Parotid gland (tissue), 1 donor: ENCODE results near the genes CDC37L1 and AK3.

GRCh38 chr9:2838297-2838837 lies 5.5 kb downstream of the PUM3 start:
- PRO-cap = no peak

DNA sequence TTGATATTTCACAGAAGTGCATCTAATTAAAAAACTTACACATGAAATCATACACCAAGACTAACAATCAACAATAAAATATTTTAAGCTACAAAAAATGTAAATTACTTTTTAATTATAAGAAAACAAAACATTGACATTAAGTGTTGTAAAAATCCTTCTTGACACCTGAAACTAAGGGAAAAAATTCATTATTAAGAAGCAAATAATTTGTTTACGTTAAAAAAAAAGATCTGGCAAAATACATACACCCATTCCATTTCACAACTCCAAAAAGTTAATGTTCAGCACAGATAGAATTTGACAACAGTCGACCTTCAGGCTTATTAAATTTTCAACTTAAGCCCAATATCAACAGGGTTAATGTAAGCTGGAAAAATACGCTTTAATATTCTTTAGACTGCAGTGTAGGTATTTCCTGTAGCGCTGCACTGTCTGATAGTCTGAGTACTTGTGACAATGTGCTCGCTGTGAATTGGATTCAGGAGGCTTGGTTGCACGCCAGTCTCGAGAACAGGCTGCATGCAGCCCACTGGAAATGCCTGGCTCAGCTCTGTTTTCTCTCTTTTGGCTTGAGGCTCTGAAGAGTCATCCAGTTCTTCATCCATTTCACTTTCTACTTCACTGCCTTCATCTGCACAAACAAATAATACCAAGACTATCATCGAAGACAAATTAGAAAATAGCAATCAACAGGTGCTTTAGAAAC lies 301.0 kb downstream of the RFX3 start:
- PRO-cap = no peak

DNA sequence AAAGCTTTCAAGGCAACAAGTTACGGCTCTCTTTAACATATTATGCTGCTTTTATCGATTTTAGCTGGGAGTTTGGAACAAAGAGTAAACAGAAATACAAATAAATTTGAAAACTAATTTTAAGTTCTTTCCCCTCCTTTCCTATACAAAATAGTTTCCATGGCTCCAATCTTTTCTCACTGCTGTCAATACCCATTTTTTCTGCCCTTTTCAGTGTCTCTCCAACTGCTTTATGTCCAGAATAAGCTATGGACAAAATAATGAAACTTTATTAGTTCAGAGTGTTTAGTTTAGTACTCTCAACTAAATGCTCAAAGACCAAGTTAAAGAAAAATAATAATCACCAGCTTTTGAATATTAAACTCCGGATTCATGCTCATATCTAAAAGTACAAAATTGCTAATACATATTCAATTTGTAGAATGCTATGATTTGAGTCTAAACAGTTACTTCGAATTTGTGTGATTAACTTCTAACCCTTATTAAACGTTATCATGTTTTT lies 39.4 kb downstream of the RFX3 start:
- PRO-cap = no peak

DNA sequence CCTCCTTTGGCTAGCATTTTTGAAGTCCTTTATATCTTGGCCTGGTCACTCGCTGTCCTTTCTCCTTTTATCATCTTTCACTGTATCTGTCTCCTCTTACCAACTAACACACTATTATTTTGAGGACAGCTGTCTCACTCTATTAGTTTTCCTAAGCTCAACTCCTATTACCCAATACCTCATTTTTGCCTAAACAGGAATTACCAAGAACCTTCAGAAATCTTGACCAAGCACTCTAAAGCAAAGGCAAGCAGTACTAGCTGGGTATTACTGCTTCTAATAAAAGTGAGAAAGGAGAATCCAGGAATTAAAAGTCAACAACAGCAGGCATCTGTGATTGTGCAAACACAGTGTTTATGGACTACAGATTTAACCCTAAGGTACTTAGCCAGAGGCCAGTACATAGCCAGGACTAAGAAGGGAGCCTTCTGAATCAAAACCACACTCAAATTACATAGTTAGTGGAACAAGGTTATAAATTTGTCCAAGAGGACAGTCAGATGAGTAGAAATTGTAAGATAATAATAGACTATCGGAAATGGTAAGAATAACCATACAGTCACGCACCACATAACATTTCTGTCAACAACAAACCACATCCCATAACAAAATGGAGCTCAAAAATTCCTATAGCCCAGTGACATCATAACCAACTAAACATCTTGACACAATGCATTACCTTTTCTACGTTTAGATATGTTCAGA lies 8.3 kb downstream of the RFX3 start:
- PRO-cap = no peak

GRCh38 chr9:4093384-4093825 lies 206.5 kb downstream of the GLIS3 start:
- PRO-cap = no peak

DNA sequence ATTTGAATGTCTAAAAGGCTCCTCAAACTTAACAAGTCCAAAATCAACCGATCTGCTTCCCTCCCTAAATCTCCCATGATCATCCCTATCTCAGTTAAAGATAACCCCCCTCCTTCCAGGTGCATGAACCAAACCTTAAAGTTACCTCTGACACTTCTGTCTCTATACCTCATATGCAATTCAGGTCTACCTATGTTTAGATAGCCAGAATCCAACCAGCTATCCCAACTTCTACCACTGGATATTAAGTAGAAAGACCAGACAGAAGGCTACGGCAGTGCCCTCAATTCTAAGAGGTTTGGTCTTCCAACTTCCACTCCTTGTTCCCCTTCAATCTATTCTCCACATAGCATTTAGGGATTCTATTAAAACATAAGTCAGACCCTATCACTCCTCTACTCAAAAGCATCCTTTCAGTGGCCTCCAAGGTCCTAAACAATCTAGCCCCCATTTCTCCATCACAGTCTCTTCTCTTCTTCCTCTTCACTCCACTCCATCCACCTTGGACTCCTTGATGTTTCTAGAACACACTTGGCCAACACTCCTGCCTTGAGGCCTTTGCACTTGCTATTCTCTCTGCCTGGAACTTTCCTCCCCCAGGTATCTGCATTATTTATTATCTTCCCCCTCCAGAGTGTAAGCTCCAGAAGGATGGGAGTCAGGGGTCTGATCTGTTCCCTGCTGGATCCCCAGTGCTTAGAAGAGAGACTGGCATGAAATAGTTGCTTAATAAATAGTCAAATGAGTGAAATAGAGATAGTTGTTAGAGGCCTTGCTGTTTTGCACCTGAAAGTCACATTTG lies 195.5 kb downstream of the GLIS3 start:
- PRO-cap = no peak

DNA sequence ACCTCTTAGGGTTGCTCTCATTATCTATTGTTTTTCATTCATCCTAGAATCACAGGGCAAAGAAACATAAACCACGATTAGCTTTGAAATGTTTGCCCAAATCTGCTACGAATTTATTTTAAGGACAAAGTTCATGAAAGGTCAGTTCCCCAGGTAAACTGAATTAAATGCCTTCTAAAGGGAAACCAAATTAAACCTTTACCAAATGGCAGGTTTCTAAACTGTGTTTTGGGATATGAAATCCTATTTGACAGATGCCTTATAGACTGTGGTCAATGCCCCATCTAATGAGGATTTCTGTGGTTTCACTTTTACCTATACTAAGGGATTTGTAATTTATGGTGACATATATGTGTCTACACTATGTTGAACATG lies 188.6 kb downstream of the GLIS3 start:
- PRO-cap = no peak

- PRO-cap = unidirectional peak, plus-strand start at chr9:4297226
Observed at GRCh38 chr9:4297045-4297365, 2.9 kb downstream of the GLIS3 start.

DNA sequence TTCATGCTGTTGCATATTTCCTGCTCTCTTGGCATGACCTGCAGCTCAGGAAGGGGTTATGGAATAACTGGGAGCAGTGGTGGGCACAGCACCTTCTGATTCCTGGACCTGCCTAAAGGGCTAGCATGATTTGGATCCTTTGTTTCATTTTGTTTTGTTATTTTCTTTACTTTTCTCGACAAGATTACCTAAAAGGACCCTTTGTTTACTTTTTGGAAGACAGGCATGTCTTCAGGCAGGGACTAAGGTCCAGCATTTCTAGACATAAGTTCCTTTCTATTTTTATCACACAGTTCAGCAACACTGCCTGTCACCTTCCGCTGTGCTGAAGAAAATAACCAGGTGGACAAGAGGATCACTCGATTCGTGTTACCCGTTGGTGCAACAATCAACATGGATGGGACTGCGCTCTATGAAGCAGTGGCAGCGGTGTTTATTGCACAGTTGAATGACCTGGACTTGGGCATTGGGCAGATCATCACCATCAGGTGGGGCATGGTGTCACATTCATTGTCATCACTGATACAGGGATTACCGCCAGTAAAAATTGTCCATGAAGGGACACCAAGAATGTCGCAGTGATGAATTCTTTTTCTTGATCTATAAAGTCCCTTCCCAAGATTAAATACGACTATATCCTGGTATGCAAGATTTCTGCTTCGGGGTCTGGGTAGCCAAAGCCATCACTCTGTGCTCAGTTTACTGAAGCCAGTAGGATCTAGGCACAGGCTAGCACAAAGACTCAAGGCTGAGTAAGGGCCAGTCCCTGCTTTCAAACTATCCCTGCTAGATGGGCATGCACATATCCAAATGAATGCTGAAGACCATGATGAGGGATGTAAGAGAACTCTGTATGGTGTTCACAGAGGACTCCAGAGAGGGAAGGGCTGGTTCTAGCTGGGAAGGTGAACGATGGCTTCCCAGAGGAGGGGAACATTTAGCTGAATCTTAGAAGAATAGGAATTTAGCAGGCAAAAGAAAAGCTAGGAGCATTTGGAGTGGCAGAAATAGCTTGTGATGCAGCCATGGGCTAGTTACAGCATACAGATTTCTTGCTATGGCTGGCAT lies 85.5 kb upstream of the PLPP6 start:
- PRO-cap = no peak

DNA sequence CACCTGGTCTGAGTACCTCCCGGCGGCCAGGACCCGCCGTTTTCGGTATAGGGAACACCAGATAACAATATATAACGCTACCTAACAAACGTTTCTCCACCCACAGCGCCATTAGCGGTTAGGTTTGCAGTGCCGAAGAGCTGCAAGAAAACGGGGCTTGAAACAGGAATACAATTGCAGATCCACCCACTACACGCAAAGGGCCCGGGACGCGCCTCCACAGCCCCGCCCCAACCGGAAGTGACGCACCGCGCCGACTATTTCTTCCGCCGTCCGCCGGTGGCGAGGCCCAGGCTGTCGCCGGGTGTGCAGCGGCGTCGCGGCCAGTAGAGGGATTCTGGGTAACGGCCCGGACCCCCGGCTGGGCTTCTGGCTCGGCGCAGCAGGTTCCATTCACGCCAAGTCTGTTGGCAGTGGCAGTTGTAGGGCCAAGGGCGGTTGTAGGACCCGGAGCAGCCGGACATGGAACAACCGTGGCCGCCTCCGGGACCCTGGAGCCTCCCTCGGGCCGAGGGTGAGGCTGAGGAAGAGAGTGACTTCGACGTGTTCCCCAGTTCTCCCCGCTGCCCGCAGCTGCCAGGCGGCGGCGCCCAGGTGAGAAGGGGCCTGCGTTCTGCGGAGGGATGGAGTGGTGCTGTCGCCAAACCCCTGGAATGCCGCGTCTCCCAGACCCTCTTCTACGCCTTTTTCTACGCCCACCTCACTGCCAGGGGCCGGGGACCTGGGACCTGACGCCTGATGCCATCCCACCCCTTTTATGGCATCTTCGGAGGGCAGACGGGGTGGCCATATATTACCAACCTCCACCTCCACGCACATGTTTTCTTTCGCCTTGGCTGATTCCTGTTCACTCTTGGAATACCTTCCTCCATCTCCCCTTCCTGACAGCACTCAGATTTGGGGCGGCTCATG lies at the start of gene CDC37L1:
TSS of gene CDC37L1 (plus strand) at position 264 of the 912 bp plus-strand sequence.
- PRO-cap = bidirectional peak, plus-strand start at position 329 of the sequence, minus-strand start at position 126 of the sequence

GRCh38 chr9:4732719-4733415 lies 8.1 kb downstream of the AK3 start:
- PRO-cap = no peak

GRCh38 chr9:4739558-4739843 lies 1.5 kb downstream of the AK3 start:
- PRO-cap = no peak

- PRO-cap = bidirectional peak, plus-strand start at chr9:4741373, minus-strand start at chr9:4741098
Observed at GRCh38 chr9:4740386-4741510, at the start of gene AK3. TSS of gene AK3 (minus strand) at chr9:4741202.

DNA sequence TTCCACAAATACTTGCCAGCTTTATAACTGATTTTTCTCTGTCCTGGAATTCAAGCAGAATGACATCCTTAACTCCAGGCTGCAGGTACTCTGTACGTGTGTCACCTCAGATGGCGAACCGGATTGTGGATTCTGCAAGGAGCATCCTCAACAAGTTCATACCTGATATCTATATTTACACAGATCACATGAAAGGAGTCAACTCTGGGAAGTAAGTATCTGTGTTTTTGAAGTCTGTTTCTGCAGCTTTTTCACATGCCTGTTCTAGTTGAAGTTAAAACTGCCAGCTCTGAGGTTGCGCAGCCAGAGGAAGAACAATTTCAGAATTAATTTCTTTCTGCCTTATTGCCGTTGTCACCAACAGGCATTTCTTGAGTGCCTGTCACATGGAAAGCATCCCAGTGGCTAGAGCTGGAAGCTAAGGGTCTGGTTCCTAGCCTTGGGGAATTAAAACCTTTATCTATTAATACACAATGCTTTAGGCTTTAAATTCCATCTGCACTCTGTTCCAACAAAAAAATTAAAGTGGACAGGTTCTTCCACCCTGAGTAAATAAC lies 48.5 kb downstream of the RCL1 start:
- PRO-cap = no peak

DNA sequence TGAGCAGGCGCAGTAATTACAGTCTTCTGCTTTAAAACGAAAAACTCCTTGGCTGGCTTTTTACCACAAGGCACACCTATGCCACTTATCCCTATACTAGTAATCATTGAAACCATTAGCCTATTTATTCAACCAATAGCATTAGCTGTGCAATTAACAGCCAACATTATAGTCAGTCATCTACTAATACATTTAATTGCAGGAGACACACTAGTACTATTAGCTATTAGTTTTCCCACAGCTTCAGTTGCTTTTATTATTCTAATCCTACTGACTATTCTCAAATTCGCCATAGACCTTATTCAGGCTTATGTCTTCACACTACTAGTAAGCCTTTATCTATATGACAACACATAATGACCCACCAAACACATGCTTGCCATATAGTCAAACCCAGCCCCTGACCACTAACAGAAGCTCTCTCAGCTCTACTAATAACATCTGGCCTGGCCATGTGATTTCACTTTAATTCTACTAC lies 85.5 kb downstream of the INSL6 start:
- PRO-cap = no peak

DNA sequence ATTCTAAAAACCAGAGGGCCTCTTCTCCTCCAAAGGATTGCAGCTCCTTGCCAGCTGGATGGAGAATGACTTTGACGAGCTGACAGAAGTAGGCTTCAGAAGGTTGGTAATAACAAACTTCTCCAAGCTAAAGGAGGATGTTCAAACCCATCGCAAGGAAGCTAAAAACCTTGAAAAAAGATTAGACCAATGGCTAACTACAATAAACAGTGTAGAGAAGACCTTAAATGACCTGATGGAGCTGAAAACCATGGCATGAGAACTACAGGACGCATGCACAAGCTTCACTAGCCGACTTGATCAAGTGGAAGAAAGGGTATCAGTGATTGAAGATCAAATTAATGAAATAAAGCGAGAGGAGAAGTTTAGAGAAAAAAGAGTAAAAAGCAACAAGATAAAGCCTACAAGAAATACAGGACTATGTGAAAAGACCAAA lies 83.5 kb downstream of the INSL6 start:
- PRO-cap = no peak

- PRO-cap = no peak
Observed at GRCh38 chr9:5133122-5133881, 52.1 kb downstream of the INSL6 start.

DNA sequence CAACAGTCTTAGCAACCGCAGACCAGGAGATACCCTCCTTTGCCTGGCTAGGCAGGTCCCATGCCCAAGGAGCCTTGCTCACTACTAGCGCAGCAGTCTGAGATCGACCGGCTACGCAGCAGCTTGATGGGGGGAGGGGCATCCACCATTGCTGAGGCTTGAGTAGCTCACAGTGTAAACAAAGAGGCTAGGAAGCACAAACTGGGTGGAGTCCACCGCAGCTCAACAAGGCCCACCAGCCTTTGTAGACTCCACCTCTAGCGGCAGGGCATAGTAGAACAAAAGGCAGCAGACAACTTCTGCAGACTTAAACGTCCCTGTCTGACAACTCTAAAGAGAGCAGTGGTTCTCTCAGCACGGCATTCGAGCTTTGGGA lies 12.5 kb downstream of the RLN1 start:
- PRO-cap = no peak

GRCh38 chr9:5459321-5459658 lies 8.9 kb downstream of the CD274 start:
- PRO-cap = no peak

- PRO-cap = no peak
Observed at GRCh38 chr9:5499683-5500499, 10.4 kb upstream of the PDCD1LG2 start.